Bronchial epithelial cell (primary cell): ENCODE measurements around a stretch of chr1.

GRCh38 chr1:225880979-225881324, 1.2 kb downstream of the TMEM63A start:
- RRBS, 2 experiments = no CpG with 5 or more reads among the region's 5 CpGs

GRCh38 chr1:225987819-225988555, 11.2 kb downstream of the SDE2 start:
- RRBS, 2 experiments = no CpG with 5 or more reads among the region's 9 CpGs

GRCh38 chr1:226001863-226002685, 2.9 kb upstream of the SDE2 start:
- RRBS, 2 experiments = no CpG with 5 or more reads among the region's 9 CpGs

DNA sequence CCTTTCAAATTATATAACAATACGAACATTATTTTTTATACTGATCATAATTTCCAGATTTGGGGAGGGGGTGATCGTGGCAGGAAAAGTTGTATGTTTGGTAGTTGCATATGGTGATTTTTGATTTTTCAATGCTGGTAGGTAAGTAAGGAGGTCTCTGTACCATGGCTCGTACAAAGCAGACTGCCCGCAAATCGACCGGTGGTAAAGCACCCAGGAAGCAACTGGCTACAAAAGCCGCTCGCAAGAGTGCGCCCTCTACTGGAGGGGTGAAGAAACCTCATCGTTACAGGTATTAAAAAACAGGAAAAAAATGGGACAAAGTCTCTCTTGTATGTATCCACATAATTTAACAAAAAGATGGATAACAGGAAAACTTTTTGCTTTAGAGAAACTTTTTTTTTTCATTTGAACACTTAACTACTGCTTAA, 1.7 kb downstream of the H3-3A start:
- RRBS, 2 experiments = no CpG with 5 or more reads among the region's 10 CpGs

- RRBS, 2 experiments = 2 to 4% methylated on average over 4 of the region's 32 CpGs
Observed at GRCh38 chr1:226100433-226101472, 38.2 kb downstream of the H3-3A start.

- RRBS, 2 experiments = no CpG with 5 or more reads among the region's 13 CpGs
Observed at GRCh38 chr1:226111321-226112115, 49.0 kb downstream of the H3-3A start.

DNA sequence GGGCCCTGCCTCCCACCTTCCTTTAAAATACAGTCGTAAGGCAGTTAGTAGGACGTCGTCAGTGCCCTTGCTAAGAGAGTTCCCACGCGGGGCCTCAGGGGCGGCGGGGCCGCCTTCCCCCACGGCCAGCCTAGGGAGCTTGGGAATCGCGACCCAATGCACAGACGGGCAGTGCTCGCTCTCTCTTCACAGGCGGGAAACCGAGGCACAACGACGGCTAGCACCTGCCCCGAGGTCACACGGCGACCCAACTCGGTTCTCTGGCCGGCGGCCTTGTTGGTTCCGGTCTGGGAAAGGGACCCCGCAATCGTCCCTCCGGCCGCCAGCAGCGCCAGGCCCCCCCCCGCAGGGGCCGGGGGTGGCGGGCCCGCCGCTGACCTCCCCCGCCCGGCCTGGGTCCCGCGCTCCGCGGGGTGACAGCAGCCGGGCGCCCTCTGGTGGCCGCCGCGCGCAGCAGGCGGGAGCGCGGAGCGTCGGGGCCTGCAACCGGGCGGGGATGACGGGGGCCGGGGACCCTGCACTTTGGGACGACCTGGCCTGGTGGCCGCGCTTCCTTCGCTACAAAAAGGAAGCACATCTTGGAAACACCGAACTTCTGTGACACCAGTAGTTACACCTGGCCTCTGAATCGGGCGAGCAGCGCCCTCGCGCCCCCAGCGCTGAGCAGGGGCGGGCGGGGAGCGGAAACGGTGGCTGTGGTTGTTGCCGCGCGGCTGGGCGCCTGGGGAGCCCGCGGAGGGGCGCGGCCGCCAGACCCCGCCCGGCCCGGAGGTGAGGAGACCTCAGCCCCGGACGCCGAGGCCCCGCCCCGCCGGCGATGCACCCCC, 58.9 kb downstream of the H3-3A start:
- RRBS, 2 experiments = 1 to 2% methylated on average over 26 of the region's 89 CpGs

DNA sequence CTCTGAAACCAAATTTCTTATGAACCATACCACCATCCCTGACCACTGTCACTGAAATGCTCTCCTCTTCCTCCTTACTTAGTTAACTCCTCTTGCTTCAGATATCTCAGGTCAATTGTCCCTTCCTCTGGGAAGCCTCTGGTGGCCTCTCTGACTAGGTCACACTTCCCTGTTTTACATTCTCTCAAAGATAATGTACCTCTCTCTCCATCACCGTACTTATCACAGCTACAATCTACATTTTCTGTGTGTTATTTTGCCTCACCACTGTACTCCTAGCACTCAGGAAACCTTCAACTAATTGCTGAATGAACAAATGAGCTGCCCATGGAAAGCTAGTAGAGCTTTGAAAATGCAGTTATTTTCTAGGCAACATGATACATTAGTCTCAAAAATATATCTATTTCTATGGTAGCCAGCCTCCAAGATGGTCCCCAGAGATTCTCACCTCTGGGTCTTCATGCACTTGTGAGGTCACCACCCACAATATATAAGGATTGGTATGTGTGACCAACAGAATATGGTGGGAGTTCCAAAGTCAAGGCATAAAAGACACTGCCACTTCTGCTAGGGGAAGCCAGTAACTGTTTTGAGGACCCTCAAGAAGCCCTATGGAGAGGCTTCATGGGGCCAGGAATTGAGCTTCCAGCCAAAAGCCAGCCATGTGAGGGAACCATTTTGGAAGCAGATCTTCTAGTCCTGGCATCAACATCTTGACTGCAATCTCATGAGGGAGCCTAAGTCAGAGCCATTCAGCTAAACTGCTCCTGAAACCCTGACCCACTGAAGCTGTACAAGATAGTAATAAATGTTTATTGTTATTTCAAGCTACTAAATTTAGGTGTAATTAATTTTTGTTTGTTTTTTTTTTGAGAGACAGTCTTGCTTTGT, 32.9 kb downstream of the ACBD3 start:
- RRBS, 2 experiments = no CpG with 5 or more reads among the region's 1 CpG

GRCh38 chr1:226587036-226587350, 38.4 kb downstream of the STUM start:
- RRBS, 2 experiments = no CpG with 5 or more reads among the region's 6 CpGs

DNA sequence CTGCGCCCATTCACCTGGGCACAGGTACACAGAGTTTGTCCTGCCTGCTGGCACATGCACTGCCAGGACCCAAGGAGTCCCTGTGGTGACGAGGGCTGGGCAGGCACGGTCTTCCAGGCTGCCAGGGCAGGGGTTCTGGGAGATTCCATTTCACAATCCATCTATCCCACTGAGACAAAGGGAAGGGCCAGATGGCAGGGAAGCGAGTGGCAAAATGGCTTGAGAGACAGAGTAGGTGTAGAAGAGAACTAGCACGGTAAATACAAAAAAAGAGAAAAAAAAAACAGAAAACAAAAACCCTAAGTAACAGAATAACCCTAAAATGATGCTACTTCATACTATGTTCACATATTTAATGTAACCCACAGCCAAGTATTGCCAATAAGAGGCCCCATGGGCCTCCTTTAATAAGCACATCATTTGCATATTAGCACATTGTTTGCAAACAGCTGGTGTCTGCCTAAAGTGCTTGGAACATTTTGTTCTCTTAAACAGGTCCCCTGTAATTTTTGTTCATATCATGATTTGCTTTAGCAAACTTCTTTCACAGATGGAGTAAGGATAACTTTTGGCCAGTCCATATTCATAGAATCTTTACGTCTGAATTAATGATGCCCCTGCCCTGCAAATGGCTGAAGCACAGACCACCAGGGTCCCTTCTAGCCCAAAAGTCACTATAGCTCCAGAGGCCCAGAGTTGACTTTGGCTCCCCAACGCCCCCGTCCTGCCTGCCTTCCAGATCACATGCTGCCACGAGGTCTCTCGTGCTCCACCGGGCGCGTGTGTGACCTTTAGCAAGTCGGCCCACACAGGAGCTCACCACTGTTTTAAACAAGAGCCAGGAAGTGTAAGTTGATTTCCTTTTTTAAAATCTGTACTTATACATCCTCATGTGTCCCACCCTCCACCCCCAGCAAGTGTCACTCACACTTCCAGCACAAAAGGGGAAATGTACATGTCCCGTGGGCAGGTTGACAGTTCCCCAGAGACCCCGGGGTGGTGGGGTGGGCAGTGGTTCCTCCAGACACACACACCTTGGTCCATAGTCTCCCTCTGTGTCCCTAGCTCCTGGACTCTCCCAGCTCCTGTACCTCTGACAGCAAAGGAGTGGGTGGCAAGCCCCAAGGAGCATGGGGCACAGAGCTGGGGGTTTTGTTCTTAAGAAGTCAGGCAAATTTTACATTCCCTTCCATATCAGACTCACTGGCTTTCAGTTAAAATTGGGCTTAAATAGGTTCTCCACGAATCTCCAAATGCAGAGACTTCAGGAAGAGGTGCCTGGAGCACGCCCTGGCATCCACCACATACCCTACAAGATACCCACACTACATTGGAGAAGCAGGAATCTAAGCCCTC, 84.2 kb downstream of the STUM start:
- RRBS, 2 experiments = no CpG with 5 or more reads among the region's 18 CpGs

- RRBS, 2 experiments = no CpG with 5 or more reads among the region's 12 CpGs
Observed at GRCh38 chr1:226643046-226643619, 94.6 kb downstream of the STUM start.

DNA sequence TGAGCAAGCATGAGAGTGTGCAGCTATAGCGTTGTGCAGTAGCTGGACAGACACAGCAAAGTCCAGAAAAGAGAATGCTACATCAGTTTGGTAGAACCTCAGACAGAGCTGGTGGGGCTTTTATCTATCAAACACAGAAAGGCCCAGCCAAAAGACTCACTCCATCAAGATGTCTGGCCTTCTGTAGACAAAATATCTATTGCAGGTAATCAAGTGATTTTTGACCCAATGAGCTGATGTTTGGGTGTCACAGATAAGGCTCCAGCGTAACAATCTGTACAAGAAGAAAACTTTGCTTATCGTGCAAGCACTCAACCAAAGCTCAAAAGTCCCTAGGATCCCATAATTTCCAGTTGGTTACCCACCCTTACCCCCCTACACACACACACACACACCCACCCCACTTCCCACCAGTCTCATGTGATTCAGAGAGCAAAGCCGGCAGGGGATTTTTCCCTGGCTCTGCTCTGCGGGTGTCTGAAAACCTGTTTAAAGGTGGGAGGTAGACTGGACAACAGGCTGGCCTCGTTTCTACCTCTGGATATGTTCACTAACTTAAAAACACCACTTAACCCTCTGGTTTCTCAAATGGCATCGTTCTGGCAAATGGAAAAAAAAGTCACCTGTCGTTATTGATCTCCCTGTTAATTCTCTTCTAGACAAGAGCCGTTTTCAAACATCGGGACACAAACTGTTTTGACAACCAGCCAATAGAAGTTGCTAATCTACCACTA, 5.7 kb downstream of the ITPKB start:
- RRBS, 2 experiments = no CpG with 5 or more reads among the region's 10 CpGs

DNA sequence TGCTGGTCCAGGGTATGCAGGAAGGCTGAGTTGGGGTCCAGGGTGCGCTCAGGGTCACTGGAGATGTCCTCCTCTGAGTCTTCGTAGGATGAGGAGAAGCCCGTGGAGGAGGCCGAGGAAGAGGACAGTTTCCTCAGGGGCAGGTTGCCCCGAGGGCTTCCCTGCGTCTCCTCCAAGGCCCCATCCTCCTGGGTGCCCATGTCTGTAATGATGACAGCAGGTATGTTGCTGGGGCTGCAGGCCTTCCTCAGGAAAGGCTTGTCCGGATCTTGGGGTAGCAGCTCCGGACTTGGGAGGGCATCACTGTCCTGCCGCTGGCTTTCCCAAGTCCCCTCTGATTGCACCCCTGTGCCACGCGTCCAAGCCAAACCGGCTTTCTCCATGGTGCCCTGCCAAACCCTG, 3.5 kb downstream of the ITPKB start:
- RRBS, 2 experiments = 92 to 95% methylated on average over 5 of the region's 12 CpGs

- RRBS, 2 experiments = 62 to 64% methylated on average over 7 of the region's 54 CpGs
Observed at GRCh38 chr1:226735987-226737088, 2.7 kb downstream of the ITPKB start.

DNA sequence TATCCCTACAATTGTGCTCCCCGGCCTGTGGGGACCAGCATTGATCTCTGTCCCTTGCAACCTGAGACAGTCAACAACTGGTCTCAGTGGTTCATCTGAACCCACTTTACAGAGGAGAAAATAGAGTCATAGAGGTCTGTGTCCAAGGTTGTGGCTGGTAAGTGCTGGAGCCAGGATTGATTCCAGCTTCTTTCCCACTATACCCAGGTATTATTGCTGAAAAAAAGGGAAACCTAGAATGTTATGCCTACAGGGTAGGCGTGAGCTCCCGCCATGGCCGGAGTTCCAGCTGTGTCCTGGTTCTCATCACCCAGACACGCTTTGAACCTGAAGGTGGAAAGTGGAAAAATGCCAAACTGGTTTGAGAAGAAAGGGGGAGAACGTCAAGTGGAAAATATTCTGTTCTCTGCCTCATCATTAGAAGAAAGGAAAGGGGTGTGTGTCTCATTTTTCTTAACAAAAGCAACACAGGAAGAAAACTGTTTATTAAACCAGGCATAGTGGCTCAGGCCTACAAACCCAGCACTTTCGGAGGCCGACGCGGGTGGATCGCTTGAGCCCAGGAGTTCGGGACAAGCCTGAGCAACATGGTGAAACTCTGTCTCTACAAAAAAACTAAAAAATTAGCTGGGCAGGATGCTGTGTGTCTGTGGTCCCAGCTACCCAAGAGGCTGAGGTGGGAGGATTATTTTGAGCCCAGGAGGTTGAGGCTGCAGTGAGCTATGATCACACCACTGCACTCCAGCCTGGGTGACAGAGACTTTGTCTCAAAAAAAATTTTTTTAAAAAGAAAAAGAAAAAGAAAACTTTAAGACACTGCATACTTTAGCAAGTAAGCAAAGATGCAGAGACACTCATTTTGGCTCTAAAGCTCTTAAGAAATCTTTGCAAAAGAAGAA, 60.9 kb upstream of the ITPKB start:
- RRBS, 2 experiments = no CpG with 5 or more reads among the region's 12 CpGs

GRCh38 chr1:226940478-226941170, 530 bp downstream of the COQ8A start:
- RRBS, 2 experiments = no CpG with 5 or more reads among the region's 31 CpGs

GRCh38 chr1:227019075-227019909, 79.2 kb downstream of the COQ8A start:
- RRBS, 2 experiments = no CpG with 5 or more reads among the region's 3 CpGs

DNA sequence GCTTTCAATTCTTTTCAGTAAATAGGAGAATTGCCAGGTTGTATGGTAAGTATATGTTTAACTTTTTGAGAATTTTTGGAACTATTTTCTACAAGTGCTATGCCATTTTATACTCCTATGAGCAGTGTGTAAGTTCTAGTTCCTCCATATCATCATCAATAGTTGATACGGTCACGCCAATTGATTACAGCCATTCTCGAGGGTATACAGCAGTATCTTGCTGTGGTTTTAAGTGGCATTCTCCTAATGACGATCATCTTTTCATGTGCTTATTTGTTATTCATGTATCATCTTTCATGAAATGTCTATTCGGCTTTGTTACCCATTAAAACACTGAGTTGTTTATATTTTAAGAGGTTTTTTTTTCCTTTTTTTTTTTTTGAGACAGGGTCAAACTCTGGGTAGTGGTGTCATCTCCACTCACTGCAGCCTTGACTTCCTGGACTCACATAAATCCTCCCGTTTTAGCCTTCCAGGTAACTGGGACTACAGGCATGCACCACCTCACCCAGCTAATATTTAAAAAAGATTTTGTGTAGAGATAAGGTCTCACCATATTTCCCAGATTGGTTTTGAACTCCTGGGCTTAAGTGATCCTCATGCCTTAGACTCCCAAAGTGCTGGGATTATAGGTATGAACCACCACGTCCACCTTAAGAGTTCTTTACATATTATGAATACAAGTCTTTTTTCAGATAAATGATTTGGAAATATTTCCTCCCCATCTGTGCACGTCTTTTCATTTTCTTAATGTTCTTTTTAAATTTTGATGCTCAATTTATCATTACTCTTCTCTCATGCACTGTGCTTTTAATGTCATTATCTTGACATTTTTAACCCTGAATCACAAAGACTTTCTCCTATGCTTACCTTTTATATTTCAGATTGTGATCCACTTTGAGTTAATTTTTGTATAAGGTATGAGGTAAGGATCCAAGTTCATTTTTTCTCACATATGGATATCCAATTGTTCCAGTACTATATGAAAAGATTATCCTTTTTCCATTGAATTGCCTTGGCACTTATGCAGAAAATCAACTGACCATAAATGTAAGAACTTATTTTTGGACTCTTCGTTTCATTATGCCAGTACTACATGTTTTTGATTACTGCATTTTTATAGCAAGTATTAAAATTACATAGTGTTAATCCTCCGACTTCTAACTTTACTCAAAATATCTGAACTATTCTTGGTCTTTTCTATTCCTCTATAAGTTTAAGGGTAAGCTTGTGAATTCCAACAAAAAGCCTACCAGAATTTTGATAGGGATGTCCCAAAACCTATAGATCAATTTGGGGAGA, 146.7 kb downstream of the COQ8A start:
- RRBS, 2 experiments = no CpG with 5 or more reads among the region's 10 CpGs

GRCh38 chr1:227316843-227317443, 1.3 kb downstream of the CDC42BPA start:
- RRBS, 2 experiments = no CpG with 5 or more reads among the region's 8 CpGs

- RRBS, 2 experiments = 51 to 57% methylated on average over 13 of the region's 41 CpGs
Observed at GRCh38 chr1:227447376-227448194, 115.8 kb upstream of the ZNF678 start.